Skeletal muscle cell (primary cell): ENCODE measurements around a stretch of chr7.

DNA sequence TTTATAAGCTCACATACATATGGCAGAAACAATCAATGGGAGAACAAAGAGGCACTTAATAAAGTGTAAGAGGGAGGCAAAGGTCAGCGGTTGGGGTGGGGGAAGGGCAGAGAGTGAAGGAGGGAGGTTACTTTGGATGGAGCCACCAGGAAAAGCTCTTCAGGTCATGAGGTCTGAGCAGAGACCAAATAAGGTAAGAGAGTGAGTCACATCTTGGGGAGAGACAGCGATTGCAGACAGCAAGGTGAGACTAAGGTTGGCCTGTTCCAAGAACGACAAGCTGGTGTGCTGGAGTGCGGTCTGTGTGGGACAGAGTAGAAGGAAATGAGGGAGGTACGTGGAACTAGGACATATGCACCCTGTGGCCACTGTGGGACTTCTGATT lies 74.3 kb upstream of the TOMM7 start:
- RRBS, result no CpG with 5 or more reads among the region's 5 CpGs

- RRBS, result no CpG with 5 or more reads among the region's 7 CpGs
Measured at GRCh38 chr7:23696910-23697465, 13.0 kb upstream of the STK31 start.

- RRBS, result no CpG with 5 or more reads among the region's 1 CpG
Measured at GRCh38 chr7:23759955-23760581, 50.0 kb downstream of the STK31 start.

- RRBS, result no CpG with 5 or more reads among the region's 1 CpG
Measured at GRCh38 chr7:24152266-24152656, 131.7 kb upstream of the NPY start.

DNA sequence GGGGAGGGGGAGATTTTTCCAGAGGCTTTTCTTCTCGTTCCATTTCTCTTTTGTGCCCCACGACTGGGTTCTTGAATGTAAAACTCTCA lies 560 bp upstream of the PALS2 start:
- RRBS, result no CpG with 5 or more reads among the region's 2 CpGs

DNA sequence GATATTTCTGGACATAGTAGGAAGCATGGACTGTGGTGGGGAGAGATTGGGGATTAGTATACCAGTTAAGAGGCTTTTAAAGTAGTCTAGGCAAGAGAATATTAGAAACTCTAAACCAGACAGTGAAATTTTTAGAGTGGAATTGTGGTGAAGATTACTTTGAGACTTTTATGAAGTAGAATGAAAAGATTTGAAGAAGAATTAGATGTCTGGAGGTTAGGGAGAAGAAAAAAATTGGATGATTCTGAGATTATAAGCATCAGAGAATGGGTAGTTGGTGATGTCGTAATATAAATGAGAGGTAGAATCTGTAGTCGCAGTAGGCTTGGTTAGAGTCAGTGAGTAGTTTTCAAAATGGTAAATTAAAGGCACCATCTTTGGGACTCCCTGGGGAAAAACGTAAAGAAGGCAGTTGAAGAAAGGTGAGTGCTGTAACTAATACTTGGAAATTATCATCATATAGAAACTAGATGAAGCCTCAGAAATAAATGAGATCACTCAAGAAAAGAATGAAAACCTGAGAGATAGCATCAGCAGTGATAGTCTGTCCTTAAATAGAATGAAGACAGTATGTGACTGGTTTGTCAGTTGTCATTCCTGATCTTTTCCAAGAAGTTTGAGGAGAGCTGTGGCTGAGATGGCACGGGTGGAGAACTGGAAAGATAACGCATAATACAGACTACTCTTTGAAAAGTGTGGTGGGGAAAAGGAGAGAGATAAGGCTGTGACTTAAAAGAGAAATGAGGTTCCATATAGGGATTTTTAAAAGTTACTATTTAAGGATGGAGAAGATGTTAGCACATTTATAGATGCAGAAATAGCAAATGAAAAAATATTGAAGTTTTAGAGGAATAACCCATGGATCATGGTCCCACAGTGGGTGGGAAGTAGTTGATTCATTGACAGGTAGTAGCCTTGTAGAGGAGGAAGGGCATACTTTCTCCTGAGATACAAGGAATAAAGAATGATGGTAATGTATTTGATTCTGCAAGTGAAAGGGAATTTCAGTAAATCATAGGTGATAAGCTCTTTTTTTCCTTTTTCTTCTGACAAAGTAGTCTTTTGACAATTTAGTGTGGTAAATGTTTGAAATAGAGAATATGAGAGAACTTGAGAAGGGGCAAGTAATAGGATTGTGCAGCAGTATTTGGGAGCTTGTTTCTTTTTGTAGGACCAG lies 23.9 kb downstream of the PALS2 start:
- RRBS, result no CpG with 5 or more reads among the region's 5 CpGs

DNA sequence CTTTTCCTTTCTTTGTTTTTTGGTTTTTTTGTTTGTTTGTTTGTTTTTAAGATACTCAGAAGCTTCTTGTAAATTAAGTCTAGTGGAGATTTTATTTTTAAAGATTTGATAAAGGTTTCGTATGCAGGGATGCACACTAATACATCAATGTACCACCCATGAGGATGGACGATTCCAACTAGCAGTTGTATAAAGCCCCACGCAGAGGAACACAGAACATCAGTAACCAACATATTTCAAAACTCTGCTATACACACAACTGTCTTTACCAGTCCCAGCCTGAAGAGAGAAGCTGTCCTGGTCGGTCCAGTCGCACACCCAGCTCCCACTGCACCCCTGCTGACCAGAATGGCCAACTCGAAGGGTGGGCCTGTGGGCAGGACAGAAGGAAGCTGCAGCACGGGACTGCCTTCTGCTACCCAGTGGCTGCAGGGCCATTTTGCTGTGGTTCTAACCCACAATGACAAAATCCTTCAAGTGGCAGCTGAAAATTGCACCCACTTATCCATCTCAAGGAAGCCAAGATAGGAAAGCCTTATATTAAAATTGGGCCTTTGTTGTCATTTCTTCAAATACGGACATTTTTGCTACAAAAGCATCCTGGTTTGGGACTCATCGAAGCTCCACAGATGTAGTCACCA lies 48.3 kb downstream of the GSDME start:
- RRBS, result no CpG with 5 or more reads among the region's 9 CpGs

DNA sequence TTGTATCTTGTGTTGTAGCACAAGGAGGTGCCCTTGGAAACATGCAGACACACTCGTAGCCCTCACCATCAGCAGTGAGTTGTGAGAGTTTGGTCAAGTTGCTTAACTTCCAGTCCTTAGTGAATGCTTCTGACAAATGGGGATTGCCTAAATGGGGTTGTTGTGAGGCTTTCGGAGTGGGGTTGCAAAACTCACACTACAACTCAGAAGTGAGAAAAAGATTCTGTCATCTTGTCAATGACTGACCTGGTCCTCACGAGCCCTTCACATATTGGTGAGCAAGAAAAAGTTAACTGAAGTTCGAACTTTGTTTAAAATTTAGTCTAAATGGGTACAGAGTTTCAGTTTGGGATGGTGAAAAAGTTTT lies 29.1 kb upstream of the GSDME start:
- RRBS, result no CpG with 5 or more reads among the region's 4 CpGs

DNA sequence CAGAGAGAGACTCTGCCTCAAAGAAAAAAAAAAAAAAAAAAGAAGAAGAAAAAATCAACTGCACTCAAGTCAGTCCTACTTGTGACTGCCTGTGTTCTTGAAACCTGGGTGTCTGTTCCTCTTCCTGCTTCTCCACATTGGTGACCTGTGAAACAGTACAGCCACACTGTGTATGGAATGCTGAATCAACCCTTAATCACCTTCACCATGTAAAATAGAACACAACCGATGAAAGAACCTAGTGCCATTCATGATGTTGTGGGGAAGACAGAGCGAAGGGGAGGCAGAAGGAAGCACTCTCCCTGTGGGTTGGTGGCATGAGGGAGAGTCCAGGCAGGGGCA lies 75.2 kb upstream of the GSDME start:
- RRBS, result no CpG with 5 or more reads among the region's 2 CpGs

GRCh38 chr7:24833633-24833832 lies 76.3 kb upstream of the GSDME start:
- RRBS, result no CpG with 5 or more reads among the region's 2 CpGs

DNA sequence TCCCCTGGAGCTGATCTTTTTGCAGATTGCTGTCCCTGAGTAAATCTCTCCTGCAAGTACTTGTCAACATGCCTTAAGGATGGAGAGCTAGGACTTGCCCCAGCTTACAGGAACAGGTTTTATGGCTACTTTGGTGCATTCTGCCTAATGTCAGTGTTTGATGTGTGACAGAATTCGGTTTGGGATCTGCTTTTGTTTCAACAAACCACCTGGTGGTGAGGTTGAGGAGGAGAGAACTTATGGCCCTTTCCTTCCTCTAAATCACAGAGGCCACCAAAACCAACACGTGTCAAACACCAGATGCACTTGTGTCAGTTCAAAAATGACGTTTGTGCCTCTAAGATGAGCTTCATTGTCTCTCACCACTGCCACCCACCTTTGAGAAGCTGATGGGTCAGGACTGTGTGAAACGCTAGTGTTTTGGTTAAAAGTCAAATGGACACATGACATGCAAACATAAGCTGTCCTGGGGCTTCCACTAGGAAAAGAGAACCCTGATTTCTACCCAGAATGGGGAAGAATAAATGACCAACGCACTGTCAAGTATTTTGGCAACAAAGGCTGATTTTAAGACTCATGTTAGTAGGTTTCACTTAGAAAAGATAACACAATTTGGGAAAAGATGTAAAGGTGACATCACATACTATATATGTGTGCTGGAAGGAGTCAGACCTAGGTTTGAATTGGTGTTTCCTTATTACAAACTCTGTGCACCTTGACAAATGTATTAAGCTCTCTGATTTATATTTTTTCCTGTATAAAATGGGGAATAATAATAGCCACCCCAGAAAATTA lies 83.8 kb downstream of the OSBPL3 start:
- RRBS, result no CpG with 5 or more reads among the region's 5 CpGs

- RRBS, result no CpG with 5 or more reads among the region's 13 CpGs
Measured at GRCh38 chr7:24924295-24925089, 55.5 kb downstream of the OSBPL3 start.

- RRBS, result 60% methylated on average over 1 of the region's 7 CpGs
Measured at GRCh38 chr7:25030939-25031404, 51.0 kb upstream of the OSBPL3 start.

GRCh38 chr7:25326282-25326802 lies 98.1 kb upstream of the NPVF start:
- RRBS, result no CpG with 5 or more reads among the region's 8 CpGs

DNA sequence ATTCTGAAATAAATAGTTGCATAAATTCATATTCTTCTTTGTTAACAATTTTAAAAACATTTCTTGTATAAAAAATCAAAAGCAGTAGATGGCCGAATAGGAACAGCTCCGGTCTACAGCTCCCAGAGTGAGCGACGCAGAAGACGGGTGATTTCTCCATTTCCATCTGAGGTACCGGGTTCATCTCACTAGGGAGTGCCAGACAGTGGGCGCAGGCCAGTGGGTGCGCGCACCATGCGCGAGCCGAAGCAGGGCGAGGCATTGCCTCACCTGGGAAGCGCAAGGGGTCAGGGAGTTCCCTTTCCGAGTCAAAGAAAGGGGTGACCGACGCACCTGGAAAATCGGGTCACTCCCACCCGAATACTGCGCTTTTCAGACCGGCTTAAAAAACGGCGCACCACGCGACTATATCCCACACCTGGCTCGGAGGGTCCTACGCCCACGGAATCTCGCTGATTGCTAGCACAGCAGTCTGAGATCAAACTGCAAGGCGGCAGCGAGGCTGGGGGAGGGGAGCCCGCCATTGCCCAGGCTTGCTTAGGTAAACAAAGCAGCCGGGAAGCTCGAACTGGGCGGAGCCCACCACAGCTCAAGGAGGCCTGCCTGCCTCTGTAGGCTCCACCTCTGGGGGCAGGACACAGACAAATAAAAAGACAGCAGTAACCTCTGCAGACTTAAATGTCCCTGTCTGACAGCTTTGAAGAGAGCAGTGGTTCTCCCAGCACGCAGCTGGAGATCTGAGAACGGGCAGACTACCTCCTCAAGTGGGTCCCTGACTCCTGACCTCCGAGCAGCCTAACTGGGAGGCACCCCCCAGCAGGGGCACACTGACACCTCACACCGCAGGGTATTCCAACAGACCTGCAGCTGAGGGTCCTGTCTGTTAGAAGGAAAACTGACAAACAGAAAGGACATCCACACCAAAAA lies 374.9 kb upstream of the NPVF start:
- RRBS, result no CpG with 5 or more reads among the region's 39 CpGs

- RRBS, result 17% methylated on average over 5 of the region's 22 CpGs
Measured at GRCh38 chr7:25853756-25854711, 298.0 kb upstream of the NFE2L3 start.

DNA sequence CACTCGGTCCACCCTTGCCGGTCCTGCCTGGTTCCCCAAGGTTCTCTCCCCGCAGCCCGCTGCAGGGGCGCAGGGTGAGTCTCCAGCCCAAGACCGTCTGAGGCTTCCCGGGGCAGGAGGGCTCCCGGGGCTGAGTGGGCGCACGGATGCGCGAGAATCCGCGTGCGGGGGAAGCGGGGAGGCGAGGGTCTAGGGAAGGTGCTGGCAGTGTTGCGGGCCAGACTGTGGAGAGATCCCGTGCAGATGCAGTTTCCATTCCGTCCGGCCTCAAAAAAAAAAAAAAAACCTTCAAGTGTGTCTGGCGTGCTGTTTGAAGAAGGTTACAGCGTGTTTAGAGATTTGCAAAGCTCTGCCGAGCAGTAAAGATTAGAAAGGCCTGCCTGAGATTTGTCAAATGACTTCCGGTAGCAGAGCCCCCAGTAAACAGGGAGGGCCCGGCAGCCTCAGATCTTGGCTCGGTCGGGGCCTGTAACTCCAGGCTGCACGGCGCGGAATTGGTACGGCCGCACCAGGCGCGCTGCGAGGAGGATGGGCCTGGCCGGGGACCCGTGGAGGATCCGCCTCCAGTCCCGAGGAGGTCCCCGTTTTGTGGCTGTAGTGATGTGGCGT lies 293.3 kb upstream of the NFE2L3 start:
- RRBS, result 41% methylated on average over 4 of the region's 42 CpGs

GRCh38 chr7:25862053-25862509 lies 289.9 kb upstream of the NFE2L3 start:
- RRBS, result no CpG with 5 or more reads among the region's 19 CpGs

GRCh38 chr7:25951791-25952414 lies 200.1 kb upstream of the NFE2L3 start:
- RRBS, result no CpG with 5 or more reads among the region's 15 CpGs